Urinary bladder (tissue), 3 donors: Measurements from ENCODE around the genes TFG and SENP7.

GRCh38 chr3:100108507-100109194 lies 5.7 kb downstream of the FILIP1L start:
- PRO-cap: no peak
- RAMPAGE, long total RNA: no peak

DNA sequence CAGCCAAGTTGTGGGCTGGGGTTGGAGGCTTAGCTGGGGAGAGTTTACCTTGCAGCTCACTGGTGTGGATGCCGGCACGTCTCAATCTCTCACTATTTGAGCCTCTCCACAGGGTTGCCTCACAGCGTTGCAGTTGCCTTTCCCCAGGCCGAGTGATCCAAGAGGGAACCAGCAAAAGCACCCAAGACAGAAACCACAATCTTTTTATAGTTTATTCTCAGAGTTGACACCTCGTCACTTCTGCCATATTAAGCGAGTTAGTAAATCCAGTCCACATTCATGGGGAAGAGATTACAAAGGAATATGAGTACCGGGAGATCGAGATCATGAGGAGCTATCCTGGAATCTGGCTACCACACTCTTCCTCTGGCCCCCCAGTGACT lies 37.1 kb upstream of the FILIP1L start:
- PRO-cap: no peak
- RAMPAGE, long total RNA: no peak

DNA sequence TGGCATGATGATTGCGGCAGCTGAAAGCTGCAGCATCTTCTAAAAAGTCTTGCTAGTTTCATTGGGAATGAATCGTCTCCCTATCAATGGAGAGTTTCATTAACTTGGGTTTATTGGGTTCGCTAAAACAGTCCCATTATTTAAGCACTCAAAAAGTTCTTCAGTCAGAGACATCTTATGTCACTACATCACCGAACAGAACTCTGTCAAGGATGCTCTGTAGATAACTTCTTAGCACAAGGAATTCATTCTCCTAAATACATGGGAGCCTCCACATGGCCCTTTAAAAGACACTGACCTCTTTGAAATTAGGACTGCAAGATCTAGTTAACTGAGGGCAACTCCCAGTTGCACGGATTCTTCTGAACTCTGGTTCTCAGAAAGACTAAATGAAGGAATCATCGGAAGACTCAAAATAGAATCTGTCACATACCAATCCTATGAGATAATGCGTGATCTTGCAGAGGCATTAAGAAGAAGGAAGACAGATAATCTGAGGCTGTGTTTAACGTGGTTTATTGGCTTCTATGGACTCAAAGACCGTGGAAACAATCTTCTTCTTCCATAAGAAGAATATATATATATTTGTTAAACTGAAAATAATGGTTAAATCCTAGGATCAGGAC lies 34.1 kb upstream of the TBC1D23 start:
- PRO-cap: no peak
- RAMPAGE, long total RNA: no peak

- PRO-cap: no peak
- RAMPAGE, long total RNA: no peak
Measured at GRCh38 chr3:100403374-100403822, 2.1 kb downstream of the LNP1 start.

DNA sequence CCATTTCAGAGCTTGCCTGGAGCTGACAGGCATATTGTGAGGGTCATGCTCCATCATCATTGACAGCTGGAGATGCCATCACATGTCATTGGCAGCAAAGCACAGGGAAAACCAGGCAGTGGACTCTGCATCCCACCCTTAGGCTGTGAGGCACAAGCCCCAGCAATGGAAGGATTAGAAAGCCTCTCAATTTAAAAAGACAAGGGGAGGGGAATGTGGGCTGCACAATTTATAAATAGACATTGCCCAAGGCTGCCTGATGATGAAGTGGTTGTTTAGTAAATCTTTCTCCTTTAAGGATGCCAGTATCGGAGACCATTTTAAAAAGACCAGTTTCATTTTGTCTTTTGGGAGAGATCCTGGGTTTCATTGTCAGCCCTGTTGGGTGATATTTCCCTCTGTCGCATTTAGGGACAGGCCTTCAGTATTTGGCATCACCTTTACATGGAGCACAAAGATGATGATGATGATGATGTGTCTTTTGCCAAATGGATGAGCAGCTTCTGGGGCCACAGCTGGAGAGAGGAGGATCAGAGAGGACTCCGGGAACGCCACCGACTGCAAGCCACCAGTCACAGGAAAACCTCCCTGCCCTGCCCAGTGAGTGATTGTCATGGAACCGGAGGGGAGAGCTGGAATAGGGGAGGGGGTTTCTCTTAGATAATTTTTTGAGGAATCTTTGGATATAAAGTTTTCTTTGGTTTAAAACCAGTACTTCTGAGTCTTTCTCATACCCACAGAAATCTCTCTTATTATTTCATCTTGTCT lies 28.1 kb downstream of the LNP1 start:
- PRO-cap: no peak
- RAMPAGE, long total RNA: no peak

DNA sequence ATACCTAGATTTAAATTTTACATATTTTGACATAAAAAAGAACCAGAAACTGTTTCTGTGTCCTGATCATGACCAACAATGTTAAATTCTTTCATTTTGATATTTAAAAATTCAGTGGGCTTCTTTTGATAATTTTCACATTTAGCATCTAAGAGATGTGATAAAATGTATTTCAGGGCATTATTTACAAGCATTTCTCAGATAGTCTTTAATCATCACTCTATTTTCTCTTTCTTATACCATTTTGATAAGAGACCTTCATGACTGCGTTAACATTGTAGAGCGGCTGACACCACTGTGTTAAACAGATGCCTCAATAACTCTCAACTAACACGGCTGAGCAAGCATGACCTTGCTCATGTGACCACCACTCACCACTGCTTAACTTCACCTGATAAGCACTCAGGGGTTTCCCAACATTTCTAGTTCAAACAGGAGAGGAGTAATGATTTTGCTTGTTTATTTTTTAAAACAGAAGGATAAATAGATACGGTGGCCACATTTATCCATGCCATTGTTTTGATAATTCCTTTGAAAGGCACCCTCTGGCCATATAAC lies 37.8 kb upstream of the TMEM45A start:
- PRO-cap: no peak
- RAMPAGE, long total RNA: no peak

- PRO-cap: no peak
- RAMPAGE, long total RNA: no peak
Measured at GRCh38 chr3:100504150-100504532, 11.7 kb downstream of the TMEM45A start.

DNA sequence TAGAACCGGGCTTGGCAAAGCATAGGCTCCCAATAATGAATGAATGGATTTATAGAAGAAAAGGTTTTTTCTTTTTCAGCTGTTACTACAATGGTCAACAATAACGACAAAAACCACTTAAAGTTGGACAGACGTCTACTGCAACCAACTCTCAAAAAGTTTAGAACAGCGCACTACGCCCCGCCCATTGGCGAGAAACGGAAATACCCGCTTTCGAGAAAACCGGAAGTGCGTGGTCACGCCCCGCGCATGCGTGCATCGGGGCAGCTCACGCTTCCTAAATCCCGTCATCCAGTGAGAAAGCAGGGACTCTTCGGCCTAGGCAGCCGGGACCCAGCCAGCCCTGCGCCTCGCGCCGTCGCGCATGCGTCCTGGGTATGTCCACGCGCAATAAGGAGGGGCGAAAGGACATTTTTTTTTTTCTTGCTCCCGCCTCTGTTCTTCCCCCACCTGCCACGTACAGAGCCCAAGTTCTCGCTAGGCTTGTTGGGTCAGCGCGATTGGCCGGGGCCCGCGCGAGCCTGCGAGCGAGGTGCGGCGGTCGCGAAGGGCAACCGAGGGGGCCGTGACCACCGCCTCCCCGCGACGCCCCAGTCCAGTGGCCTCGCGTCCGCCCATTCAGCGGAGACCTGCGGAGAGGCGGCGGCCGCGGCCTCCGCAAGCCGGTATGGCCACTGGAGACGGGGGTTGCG lies at the start of gene TFG:
TSS of gene TFG (plus strand) at position 438 of the 692 bp plus-strand sequence.
- PRO-cap: bidirectional peak, plus-strand start at position 305 of the sequence, minus-strand start at position 153 of the sequence; bidirectional peak, plus-strand start at position 494 of the sequence, minus-strand start at position 366 of the sequence
- RAMPAGE, long total RNA: no peak

DNA sequence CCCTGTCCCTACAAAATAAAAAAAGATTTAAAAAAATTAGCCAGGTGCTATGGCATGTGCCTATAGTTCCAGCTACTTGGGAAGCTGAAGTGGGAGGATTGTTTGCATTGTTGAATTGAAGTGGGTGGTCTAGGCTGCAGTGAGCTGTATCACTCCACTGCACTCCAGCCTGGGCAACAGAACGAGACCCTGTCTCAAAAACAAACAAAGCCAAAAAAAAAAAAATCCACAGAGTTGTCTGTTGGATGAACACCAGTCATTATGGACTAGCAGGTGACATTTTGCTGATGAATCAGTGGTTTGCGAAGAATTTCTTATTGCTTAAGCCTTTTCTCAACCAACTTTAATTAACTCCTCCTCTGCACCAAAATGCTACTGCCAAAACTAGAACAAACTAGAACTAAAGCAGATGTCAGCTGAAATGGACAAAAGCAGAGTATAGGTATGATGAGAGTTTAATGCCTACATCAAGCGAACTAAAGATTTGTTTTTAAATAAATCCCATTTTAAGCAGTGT lies 28.6 kb downstream of the TFG start:
- PRO-cap: no peak
- RAMPAGE, long total RNA: no peak

- PRO-cap: bidirectional peak, plus-strand start at chr3:100992538, minus-strand start at chr3:100992439
- RAMPAGE, long total RNA: no peak
Measured at GRCh38 chr3:100991970-100993064, 904 bp downstream of the ABI3BP start.

DNA sequence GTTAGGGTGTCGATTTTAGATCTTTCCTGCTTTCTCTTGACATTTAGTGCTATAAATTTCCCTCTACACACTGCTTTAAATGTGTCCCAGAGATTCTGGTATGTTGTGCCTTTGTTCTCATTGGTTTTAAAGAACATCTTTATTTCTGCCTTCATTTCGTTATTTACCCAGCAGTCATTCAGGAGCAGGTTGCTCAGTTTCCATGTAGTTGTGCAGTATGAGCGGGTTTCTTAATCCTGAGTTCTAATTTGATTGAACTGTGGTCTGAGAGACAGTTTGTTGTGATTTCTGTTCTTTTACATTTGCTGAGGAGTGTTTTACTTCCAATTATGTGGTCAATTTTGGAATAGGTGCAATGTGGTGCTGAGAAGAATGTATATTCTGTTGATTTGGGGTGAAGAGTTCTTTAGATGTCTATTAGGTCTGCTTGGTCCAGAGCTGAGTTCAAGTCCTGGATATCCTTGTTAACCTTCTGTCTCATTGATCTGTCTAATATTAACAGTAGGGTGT lies 82.2 kb downstream of the SENP7 start:
- PRO-cap: no peak
- RAMPAGE, long total RNA: no peak

GRCh38 chr3:101512968-101513715 lies at the start of gene SENP7:
Gene SENP7, minus strand, starts transcription at chr3:101513212.
- PRO-cap: bidirectional peak, plus-strand start at chr3:101513343, minus-strand start at chr3:101513189
- RAMPAGE, long total RNA: start-site peak on the minus strand at chr3:101513134-101513197, 1,475 and 699 reads in 2 replicates

GRCh38 chr3:101517932-101518369 lies 4.9 kb upstream of the SENP7 start:
- PRO-cap: no peak
- RAMPAGE, long total RNA: no peak

DNA sequence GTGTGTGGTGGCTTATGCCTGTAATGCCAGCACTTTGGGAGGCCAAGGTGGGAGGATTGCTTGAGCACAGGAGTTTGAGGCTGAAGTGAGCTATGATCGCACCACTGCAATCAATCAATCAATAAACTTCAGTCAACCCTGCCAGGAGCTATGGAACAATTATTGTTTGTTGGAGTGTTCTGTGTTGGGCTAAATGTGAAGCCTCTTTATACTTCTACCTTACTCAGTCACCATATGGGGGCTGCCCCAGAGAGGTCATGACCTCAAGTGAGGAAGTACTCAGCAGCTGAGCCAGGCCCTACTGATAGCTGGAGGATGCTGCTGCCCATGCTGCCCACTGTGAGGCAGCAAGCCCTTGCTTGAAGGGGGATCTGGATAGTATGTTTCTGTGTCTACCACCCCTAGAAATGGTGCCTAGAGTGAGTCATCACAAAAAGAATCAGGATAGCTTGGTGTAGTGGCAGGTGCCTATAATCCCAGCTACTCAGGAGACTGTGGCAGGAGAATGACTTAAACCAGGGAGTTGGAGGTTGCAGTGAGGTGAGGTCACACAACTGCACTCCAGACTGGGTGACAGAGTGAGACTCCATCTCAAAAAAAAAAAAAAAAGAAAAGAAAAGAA lies 4.4 kb upstream of the RPL24 start:
- PRO-cap: no peak
- RAMPAGE, long total RNA: no peak

GRCh38 chr3:101693472-101694027 lies 7.0 kb upstream of the RPL24 start:
- PRO-cap: no peak
- RAMPAGE, long total RNA: no peak

DNA sequence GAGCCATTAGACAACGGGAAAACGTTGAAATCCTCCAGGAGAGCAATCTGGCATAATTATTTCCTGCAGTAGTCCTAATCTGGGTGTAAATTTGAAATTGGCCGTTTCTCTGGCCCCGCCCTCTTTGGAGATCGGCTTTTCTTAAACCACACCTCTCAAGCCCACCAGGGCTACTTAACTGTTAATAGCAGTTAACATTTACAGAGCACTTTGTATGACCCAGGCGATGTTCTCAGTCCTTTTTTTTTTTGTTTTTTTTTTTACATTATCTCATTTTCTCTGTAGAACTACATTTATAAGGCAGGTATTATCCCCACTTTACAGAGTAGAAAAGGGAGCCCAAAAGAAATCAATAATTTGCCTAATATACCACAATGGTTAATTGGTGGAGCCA lies 1.2 kb downstream of the CEP97 start:
- PRO-cap: no peak
- RAMPAGE, long total RNA: no peak

DNA sequence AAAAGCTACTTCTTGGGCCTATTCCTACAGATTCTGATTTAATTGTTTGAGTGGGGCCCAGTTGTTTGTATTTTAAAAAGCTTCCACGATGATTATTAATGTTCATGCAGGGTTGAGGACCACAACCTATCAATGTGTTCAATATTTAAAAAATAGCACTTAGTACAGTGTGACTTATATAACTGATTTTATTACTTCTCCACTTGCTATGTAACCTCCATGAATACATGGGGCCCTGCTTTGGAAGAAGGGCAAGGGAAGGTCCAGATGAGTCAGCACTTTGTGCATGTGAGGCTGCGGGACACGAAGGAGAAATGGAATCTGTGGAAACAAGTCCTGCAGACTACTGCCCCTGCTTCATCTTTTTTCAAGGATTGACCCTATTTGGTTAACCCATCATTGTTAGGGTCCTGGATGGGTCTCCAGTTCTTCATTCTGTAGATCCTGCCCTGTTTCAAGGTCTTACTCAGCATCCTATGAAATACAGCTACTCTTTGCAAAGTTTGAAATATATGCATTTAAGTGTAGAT lies 1.6 kb downstream of the NXPE3 start:
- PRO-cap: no peak
- RAMPAGE, long total RNA: no peak

GRCh38 chr3:101801227-101801864 lies 22.3 kb downstream of the NXPE3 start:
- PRO-cap: no peak
- RAMPAGE, long total RNA: no peak

- PRO-cap: bidirectional peak, plus-strand start at chr3:101829319, minus-strand start at chr3:101829092
- RAMPAGE, long total RNA: no peak
Measured at GRCh38 chr3:101828990-101829790, 20.1 kb upstream of the NFKBIZ start.

GRCh38 chr3:101963910-101964290 lies 114.6 kb downstream of the NFKBIZ start:
- PRO-cap: no peak
- RAMPAGE, long total RNA: no peak